HepG2 (cell line): Measurements from ENCODE around the genes IER5L and C9orf78.

GRCh38 chr9:129176607-129177384 lies 1.3 kb downstream of the IER5L start:
- RRBS, 2 experiments = 1 to 2% methylated on average over 18 of the region's 71 CpGs
CAGE:
- cytosol, long polyA minus RNA = no peak
- cytosol, long polyA plus RNA = no peak
- long polyA plus RNA = start-site peak on the minus strand at chr9:129176700-129176759, 20 and 36 reads in 2 replicates
- nucleus, long polyA minus RNA = no peak
- nucleus, long polyA plus RNA = no peak

GRCh38 chr9:129177385-129178382 lies at the start of gene IER5L:
Gene IER5L, minus strand, starts transcription at chr9:129178261.
- RRBS, 2 experiments = 1 to 2% methylated on average over 54 to 68 of the region's 133 CpGs
CAGE:
- cytosol, long polyA minus RNA = no peak
- cytosol, long polyA plus RNA = start-site peak on the minus strand at chr9:129178257-129178264, 25 and 19 reads in 2 replicates
- long polyA plus RNA = no peak
- nucleus, long polyA minus RNA = no peak
- nucleus, long polyA plus RNA = start-site peak on the minus strand at chr9:129178230-129178262, 11 and 15 reads in 2 replicates

DNA sequence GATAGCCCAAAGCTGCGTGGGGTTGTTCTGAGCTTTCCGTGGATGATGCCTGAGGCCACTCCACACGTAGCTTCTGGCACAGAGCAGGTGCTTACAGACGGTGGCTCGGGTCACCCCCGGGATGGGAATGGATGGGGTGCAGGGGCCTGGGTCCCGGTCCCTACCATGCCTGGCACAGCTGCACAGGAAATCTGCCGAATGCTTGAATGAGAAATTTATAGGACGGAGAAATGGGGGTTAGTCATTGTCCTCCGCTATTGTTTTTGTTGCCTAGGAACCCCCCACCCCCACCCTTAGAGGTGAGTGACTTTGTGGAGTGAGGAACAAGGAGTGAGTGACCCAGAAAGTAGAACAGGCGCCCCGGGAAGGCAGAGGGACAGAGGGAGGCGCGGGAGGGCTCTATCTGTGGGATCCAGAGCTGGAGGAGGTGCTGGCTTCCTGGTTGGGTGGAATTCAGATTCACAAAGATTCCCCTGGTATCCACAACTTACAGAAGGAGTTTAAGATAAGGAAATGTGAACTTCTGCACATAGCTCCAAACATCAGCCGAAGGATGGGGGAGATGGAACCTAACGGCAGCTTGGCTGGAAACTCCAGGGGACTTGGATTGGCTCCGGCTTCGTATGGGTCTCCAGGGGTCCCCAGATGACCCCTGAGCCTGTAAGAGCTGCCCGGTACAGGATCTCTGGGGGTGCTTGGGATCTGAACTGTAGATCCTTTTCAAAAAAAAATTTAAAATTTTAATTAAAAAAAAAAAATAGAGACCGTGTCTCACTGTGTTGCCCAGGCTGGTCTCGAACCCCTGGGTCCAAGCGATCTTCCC lies 68.5 kb upstream of the IER5L start:
- RRBS, 2 experiments = 70 to 71% methylated on average over 6 of the region's 22 CpGs
CAGE:
- cytosol, long polyA minus RNA = no peak
- cytosol, long polyA plus RNA = no peak
- long polyA plus RNA = no peak
- nucleus, long polyA minus RNA = no peak
- nucleus, long polyA plus RNA = no peak

DNA sequence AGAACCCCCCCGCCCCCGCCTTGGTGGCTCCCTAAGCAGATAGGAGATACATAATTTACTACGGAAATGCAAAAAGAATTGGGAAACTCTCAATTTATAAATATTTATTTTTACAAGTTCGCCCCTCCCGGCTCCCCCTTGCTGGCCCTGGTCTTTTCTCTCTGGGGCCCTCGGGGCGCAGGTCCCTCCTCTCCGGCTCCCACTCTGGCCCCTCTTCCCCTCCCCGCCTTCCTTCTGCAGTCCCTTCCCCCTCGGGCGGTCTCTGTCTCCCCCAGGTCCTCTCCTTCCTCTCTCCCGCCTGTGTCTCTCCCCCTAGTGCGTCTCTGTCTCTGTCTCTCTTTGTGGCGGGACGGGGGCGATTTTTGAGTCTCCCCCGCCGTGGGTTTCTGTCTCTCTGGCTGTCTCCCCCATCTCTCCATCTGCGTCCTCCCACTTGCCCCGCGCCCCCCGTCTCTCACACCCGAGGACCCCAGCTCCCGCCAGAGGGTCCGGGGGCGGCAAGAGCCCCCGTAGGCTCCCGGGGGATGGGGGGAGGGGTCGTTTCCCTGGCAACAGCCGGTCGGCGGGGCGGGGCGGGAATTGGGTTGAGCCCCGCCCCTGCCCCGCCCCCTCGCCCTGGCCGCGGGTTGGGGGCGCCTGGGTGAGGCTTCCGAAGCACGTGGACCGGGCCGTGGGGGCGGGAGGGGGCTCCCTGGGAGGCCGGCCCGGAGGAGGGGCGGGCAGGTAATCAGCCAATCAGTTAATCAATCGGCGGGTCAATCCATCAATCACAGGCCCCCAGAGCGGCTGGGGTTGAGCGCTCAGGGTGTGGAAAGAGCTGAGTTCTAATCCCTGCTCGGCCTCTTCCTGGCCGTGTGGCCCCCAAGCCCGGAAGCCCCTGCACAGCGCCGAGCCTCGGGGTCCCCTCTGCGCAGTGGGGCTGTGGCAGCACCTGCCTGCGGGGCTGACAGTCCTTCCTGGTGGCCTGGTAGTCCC lies 173.9 kb upstream of the IER5L start:
- RRBS, 2 experiments = 17 to 24% methylated on average over 9 to 12 of the region's 60 CpGs
CAGE:
- cytosol, long polyA minus RNA = no peak
- cytosol, long polyA plus RNA = no peak
- long polyA plus RNA = no peak
- nucleus, long polyA minus RNA = no peak
- nucleus, long polyA plus RNA = no peak

- RRBS, 2 experiments = 27 to 51% methylated on average over 6 of the region's 23 CpGs
CAGE:
- cytosol, long polyA minus RNA = no peak
- cytosol, long polyA plus RNA = no peak
- long polyA plus RNA = no peak
- nucleus, long polyA minus RNA = no peak
- nucleus, long polyA plus RNA = no peak
Observed at GRCh38 chr9:129416076-129416681, 204.7 kb downstream of the C9orf50 start.

DNA sequence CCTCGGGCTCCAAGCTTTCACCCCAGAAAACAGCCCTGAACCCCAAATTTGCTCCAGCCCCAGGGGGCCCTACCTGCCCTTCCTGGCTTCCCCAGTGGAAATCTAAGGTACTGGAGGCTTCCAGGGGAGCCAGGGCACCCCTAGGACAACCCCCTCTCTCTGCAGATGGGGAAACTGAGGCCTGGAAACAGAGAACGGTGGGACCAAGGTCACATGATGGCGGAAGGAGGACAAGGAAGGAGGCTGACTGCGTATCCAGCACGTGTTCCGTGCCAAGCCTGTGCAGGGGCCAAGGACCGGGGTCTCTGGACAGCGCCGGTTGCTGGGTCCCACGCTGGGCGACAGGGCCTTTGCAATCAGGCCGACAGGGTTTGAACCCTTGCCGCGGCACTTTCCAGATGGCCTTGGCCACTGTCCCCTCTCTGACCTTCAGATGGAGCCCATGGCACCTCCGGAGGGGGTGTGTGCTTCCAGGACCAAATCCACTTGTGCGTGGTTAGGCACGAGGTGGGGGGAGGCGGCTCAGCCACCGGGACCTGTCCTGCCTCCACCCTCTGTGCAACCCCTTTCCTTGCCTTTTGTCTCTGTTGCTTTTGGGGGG lies 183.1 kb downstream of the C9orf50 start:
- RRBS, 2 experiments = 13 to 17% methylated on average over 4 of the region's 19 CpGs
CAGE:
- cytosol, long polyA minus RNA = no peak
- cytosol, long polyA plus RNA = no peak
- long polyA plus RNA = no peak
- nucleus, long polyA minus RNA = no peak
- nucleus, long polyA plus RNA = no peak

GRCh38 chr9:129447068-129447728 lies 173.7 kb downstream of the C9orf50 start:
- RRBS, 2 experiments = no CpG with 5 or more reads among the region's 10 CpGs
CAGE:
- cytosol, long polyA minus RNA = no peak
- cytosol, long polyA plus RNA = no peak
- long polyA plus RNA = no peak
- nucleus, long polyA minus RNA = no peak
- nucleus, long polyA plus RNA = no peak

GRCh38 chr9:129469244-129469949 lies 151.5 kb downstream of the C9orf50 start:
- RRBS, 2 experiments = no CpG with 5 or more reads among the region's 16 CpGs
CAGE:
- cytosol, long polyA minus RNA = no peak
- cytosol, long polyA plus RNA = no peak
- long polyA plus RNA = no peak
- nucleus, long polyA minus RNA = no peak
- nucleus, long polyA plus RNA = no peak

GRCh38 chr9:129480019-129480630 lies 140.8 kb downstream of the C9orf50 start:
- RRBS, 2 experiments = no CpG with 5 or more reads among the region's 16 CpGs
CAGE:
- cytosol, long polyA minus RNA = no peak
- cytosol, long polyA plus RNA = no peak
- long polyA plus RNA = no peak
- nucleus, long polyA minus RNA = no peak
- nucleus, long polyA plus RNA = no peak

GRCh38 chr9:129488280-129488460 lies 132.7 kb downstream of the C9orf50 start:
- RRBS, 2 experiments = 1% methylated on average over 18 of the region's 21 CpGs
CAGE:
- cytosol, long polyA minus RNA = no peak
- cytosol, long polyA plus RNA = no peak
- long polyA plus RNA = no peak
- nucleus, long polyA minus RNA = no peak
- nucleus, long polyA plus RNA = no peak

GRCh38 chr9:129607486-129608074 lies 13.3 kb downstream of the C9orf50 start:
- RRBS, 2 experiments = no CpG with 5 or more reads among the region's 11 CpGs
CAGE:
- cytosol, long polyA minus RNA = no peak
- cytosol, long polyA plus RNA = no peak
- long polyA plus RNA = no peak
- nucleus, long polyA minus RNA = no peak
- nucleus, long polyA plus RNA = no peak

GRCh38 chr9:129664542-129665116 lies 818 bp upstream of the PRRX2 start:
- RRBS, 2 experiments = 15 to 18% methylated on average over 6 of the region's 25 CpGs
CAGE:
- cytosol, long polyA minus RNA = no peak
- cytosol, long polyA plus RNA = no peak
- long polyA plus RNA = no peak
- nucleus, long polyA minus RNA = no peak
- nucleus, long polyA plus RNA = no peak

DNA sequence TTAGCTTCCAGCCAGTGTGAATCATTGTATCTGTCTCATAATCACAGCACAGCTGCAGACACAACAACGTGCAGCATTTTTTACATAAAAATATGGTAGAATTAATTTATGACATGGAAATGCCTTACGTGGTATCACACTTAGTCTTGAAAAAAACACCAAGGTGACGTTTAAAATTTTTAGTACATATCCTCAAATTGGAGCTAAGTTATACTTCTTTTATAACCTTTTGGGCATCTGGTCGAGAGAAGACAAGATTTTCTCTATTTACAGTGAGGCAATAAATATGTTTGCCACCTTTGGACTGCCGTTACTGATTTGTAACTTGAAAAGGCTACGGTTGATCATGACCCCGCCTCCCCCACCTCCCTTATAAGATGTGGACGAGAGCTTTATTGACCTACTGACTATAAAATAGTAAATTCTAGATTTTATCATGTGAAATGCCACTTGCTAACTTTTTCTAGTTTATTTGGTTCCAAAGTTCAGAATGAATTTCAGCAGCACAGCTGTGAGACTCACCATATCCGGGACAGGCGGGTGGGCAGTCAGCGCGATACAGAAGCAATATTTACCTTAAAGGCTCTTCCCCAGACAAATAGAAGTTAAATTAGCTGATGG lies 8.1 kb downstream of the TOR1B start:
- RRBS, 2 experiments = no CpG with 5 or more reads among the region's 12 CpGs
CAGE:
- cytosol, long polyA minus RNA = no peak
- cytosol, long polyA plus RNA = no peak
- long polyA plus RNA = no peak
- nucleus, long polyA minus RNA = no peak
- nucleus, long polyA plus RNA = no peak

DNA sequence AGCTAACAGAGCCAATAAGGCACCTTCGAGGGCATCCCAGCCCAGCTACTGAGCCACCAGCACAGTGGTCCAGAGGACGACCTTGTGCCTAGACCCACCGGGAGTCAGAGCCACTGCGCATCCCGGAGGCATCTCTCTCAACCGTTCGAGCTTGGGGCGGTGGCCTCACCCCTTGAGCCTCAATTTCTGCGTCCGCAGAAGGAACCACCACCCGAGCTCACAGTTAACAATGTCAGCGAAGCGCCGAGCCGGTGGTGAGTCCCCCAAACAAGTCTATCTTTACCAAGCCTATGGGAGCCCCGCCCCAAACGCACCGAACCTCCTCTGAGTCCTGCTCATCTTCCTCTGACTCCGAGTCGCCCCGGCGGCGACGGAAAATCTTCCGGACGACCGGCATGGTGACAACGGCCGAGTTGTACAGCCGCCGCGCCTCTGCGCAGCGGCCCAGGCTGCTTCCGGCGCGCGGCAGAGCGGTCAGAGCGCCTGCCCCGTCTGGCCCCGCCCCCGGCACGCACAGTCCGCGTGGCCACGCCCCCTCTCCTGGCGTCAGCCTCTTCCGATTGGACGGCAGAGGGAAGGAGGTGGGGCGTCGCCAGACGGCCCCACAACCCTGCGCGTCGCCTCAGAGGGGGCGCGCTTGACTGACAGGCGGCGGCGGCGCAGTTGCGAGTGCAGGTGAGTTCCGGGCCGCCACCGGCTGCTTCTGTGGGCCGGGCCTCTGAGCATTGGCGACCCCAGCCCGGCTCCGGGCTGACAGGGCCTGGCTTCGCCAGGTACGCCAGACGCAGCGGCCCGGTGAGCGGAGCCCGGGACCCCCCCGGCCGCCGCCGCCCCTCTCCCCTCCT lies at the start of gene C9orf78:
TSS of gene C9orf78 (minus strand) at position 451 of the 845 bp plus-strand sequence.
- RRBS, 2 experiments = 1 to 2% methylated on average over 23 to 27 of the region's 81 CpGs
CAGE:
- cytosol, long polyA minus RNA = start-site peak on the minus strand centred at position 418 of the sequence, 6 bp wide, 26 reads
- cytosol, long polyA plus RNA = start-site peak on the minus strand centred at position 389 of the sequence, 132 bp wide, 653 and 823 reads in 2 replicates
- long polyA plus RNA = start-site peak on the minus strand centred at position 437 of the sequence, 36 bp wide, 401 and 353 reads in 2 replicates
- nucleus, long polyA minus RNA = no peak
- nucleus, long polyA plus RNA = start-site peak on the minus strand centred at position 443 of the sequence, 24 bp wide, 245 and 244 reads in 2 replicates

GRCh38 chr9:129919841-129920133 lies 84.5 kb downstream of the USP20 start:
- RRBS, 2 experiments = no CpG with 5 or more reads among the region's 2 CpGs
CAGE:
- cytosol, long polyA minus RNA = no peak
- cytosol, long polyA plus RNA = no peak
- long polyA plus RNA = no peak
- nucleus, long polyA minus RNA = no peak
- nucleus, long polyA plus RNA = no peak

DNA sequence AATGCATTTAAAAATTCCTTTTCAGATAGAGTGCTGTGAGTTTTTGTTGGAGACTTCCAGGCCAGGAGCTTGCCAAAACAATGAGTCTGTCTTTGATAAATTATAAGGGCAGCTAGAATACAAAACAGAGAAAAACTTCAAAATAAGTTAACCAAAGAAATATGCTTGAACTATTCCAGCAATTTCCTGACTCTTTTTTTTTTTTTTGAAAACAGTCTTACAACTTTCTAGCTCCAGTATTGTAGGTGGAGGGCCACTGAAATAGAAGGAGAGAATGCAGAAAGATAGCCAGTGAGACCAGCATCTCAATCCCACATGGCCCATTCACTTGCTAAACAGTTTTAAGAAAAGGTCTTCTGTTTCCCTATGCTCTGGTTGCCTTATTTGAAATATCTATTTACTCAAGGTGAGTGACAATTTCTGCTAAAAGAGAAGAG lies 103.1 kb downstream of the USP20 start:
CAGE:
- cytosol, long polyA minus RNA = no peak
- cytosol, long polyA plus RNA = no peak
- long polyA plus RNA = no peak
- nucleus, long polyA minus RNA = no peak
- nucleus, long polyA plus RNA = no peak

DNA sequence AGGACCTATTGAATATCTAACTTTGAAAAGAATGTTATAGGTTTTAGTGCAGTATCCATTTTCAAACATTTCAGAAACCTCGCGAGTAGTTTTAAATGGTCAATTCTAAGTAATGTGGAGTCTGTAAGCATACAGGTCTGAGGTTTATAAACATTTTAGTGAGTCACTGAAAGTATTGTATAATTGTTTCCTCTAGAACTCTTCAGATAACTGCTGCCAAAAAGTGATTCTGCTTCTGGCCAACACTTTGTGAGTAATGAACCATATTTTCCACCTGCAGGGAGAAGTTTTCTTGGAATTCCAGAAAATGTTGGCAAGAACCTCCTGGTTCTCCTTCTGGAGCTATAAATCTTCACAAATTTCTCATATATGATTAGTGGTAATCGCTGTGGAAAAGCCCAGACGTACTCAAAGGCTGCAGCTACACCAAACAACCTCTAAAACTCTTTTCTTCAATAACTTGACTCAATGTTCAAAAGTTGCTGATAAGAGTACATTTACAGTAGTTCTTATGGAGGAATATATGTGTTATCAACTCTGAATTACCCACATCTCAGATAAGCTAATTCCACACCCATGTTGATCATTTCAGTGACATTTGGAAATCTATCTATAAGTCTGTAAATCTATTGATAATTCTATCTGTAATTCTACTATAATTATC lies 74.2 kb downstream of the FNBP1 start:
- RRBS, 2 experiments = no CpG with 5 or more reads among the region's 4 CpGs
CAGE:
- cytosol, long polyA minus RNA = no peak
- cytosol, long polyA plus RNA = no peak
- long polyA plus RNA = no peak
- nucleus, long polyA minus RNA = no peak
- nucleus, long polyA plus RNA = no peak

GRCh38 chr9:129978392-129978681 lies 64.7 kb downstream of the FNBP1 start:
- RRBS, 2 experiments = no CpG with 5 or more reads among the region's 6 CpGs
CAGE:
- cytosol, long polyA minus RNA = no peak
- cytosol, long polyA plus RNA = no peak
- long polyA plus RNA = no peak
- nucleus, long polyA minus RNA = no peak
- nucleus, long polyA plus RNA = no peak

DNA sequence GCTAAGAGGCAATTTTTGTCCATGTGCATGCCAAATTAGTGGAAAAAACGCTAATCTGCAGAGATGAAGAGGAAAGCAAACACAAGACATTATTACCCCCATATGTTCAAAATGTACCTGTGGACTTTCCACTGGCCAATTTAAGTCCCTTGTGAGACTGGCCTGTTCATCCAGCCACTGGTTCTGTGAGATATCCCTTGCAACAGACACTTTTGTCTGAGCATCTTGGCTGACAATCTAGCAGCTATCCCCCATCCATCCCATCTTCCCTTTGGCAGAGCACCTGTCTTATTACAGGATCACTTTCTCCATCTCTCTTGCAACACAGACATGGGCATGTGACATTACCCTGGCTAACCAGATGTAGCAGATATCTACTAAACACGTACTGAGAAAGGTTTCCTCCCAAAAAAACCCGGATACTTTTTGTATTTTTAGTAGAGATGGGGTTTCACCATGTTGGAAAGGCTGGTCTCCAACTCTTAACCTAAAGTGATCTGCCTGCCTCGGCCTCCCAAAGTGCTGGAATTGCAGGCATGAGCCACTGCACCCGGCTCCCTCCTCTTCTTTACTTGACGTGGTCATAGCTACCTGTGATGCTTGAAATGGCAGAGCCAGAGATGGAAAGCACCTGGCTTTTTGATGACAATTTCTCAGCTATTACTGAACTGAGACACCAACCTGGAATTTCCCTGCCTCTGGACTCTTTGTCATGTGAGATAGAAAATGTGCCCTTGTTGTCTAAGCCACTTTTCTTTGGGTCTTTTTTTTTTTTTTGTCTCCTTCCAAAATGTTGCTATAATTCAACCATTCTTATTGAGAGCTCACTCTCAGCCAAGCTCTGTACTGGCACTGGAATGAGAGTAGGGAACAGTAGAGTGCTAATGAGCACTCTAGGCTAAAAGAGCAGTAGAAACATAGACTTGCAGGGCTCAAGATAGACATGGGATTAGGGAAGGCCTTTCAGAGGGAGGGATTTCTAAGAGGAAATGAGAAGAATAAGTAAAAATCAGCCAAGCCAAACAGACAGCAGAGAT lies 32.7 kb downstream of the FNBP1 start:
- RRBS, 2 experiments = no CpG with 5 or more reads among the region's 6 CpGs
CAGE:
- cytosol, long polyA minus RNA = no peak
- cytosol, long polyA plus RNA = no peak
- long polyA plus RNA = no peak
- nucleus, long polyA minus RNA = start-site peak on the minus strand centred at position 425 of the sequence, 21 bp wide, 11 reads
- nucleus, long polyA plus RNA = no peak

- RRBS, 2 experiments = 2 to 5% methylated on average over 2 of the region's 11 CpGs
CAGE:
- cytosol, long polyA minus RNA = no peak
- cytosol, long polyA plus RNA = no peak
- long polyA plus RNA = no peak
- nucleus, long polyA minus RNA = no peak
- nucleus, long polyA plus RNA = no peak
Observed at GRCh38 chr9:130043930-130044246, 899 bp upstream of the FNBP1 start.